Temporal lobe (tissue), 2 donors: ENCODE measurements around a stretch of chr17.

GRCh38 chr17:39282545-39283059 is 56.9 kb upstream of the STAC2 start:
- RAMPAGE, long total RNA: no peak

DNA sequence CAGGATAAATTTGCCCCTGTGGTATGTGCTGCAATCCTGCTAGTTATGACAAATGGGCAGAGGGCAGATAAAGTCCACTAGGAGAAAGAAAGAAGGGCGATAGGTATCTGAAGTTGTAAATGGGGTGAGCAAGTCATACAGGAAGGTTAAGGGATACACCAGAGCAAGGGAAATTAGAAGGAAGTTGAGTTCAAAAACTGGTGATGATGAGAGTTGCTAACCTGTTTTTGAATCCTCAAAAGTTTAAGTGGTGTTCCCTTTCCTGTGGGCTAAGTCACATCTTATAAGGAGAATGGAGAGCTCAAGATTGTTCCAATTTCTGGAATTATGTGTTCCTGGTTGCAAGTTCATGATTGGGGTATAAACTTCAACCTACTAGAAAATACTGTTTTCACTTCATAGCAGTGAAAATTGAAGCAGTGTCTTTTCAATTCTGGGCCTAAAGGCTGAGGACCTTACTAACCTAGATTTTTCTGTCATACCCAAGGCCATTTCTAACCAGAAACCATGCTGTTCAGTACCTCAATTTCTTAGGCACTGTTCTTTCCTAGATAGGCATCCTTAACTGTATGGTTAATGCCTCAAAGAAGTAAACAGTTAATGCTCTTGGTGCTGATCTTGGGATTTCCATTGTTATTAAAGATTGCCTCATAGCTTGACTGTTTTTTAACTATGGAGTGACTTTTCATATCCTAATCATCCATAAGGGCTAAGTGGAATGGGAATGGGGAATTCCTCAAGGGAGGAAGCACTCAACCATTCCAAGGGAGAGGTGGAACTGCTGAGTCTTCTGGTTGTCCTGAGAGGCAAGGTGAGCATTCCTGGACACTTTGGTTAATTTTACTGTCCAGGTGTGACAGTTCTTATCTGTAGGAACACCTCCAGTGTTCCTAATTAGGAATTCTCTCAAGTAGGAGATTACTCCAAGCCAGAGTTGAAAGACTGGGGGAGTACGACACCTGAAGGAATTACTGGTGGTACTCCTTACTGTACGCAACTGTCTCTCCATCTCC is 72.2 kb downstream of the NEUROD2 start:
- RAMPAGE, long total RNA: no peak

- RAMPAGE, long total RNA: no peak
Observed at GRCh38 chr17:39544481-39544868, 63.2 kb downstream of the NEUROD2 start.

- RAMPAGE, long total RNA: no peak
Observed at GRCh38 chr17:39672900-39673363, 4.7 kb downstream of the PNMT start.

GRCh38 chr17:39677472-39678130 is 9.3 kb downstream of the PNMT start:
- RAMPAGE, long total RNA: no peak

DNA sequence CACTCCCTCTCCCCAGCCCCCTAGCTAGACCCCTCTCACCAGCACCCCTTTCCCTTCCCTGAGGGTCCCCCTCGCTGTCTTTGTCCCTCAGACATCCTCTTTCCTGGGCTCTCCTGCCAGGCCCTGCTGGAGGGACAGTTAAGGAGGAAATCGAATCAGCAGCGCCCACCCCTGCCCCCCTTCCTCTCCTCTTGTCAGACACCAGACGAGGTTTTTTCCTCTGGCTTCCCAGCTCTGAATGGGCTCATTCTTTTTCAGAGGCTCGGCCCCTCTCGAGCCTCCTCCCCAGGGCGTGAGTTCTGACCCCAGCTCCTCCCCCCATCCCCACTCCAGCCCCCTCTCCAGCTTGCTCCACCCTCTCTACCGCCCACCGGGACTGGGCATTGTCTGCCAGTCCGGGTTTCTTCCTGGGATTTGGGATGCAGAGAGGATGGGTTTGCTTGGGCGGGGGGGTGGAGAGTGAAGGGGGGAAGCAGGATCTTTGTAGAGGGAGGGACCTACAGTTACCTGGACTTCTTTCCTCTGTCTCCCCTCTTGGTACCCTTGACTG is 3.8 kb upstream of the ERBB2 start:
- RAMPAGE, long total RNA: no peak

GRCh38 chr17:39725601-39726157 is 4.7 kb downstream of the MIEN1 start:
- RAMPAGE, long total RNA: no peak

DNA sequence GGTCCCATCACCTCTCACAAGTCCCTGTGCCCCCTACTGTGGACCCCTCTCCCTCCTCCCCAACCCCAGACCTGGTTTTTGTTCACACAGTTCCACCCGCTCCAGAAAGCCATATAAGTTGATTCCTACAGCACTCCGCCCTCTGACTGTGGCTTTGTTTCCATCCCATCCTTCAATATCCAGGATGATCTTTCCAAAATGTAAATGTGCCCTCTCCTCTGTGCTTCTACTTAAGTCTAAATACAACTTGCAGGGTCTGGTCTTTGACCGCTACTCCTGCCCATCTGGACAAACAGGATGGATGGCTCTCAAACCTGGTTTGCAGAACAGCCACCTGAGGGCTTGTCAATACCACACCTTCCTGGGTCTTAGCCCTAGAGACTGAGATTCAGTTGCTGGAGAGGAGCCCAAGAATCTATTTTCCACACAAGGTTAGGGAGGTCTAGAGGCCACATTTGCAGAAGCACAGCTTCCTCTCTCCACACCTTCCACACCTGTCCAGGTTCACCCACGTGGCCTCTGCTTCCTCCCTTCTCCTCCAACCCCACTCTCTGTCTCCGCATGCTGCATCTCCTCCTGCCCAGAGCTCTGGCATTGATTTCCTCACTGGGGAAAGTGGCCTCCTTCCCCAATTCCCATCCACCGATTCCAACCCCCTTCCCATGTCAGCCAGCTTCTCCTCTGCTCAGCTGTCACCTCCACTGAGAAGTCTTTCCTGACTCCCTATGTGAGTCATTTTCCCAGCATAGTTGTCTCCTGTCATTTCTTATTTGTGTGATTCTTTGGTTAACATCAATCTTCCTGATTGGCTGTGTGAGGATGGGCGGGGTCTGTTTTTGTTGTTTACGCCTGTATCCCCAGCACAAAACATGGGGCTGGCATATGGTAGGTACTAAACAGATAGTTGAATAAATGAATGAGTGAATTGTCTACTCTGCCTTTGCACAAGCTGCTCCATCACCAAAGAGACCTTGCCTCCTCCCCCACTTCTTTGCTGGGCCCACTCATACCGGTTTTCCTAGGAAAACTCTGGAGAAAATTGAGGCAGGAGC is 1.7 kb upstream of the GRB7 start:
- RAMPAGE, long total RNA: no peak

- RAMPAGE, long total RNA: no peak
Observed at GRCh38 chr17:39739036-39739879, 1.5 kb downstream of the GRB7 start.

DNA sequence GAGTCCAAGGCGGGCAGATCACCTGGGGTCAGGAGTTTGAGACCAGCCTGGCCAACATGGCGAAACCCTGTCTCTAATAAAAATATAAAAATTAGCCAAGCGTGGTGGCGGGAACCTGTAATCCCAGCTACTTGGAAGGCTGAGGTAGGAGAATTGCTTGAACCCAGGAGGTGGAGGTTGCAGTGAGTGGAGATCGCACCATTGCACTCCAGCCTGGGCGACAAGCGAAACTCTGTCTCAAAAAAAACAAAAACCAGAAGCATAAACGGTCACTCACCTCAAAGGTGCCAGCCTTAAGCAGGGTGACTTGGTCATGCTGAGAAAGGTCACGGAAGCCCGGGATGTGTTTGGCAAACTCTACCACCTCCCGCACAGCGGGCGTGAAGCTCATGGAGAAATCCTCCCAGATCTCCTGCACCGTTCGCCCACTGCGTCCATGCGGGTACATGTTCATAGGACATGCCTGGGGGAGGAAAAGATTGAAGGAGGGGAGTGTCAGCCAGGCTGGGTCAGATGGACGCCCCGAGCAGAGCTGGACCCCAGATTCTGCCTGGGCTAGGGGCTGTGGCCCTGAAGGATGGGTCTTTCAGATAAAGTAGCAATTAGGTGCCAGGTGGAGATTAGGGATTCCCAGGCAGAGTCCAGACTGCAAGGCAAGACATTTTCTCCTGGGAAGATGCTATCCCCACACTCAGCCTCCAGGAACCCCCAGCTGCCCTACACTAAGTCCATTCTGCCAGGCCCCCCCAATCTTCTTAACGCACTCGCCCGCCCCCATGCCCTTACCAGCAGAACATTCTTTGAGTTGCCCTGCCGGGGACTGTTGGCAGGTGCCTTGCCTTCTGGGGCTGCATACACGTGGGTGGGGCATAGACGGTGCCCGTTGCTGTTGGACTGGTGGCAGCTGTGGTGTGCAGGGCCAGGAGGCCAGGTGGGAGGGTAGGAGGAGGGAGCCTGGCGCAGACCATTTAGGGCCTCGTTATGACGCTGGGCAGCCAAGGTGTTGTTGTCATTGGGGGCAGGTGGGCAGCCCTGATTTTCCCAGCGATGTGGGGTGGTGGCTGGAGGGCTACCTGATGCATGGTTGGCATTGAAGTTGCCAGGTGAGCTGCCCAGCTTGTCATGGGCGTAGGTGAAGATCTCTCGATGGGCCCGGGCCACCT is 5.3 kb downstream of the NR1D1 start:
- RAMPAGE, long total RNA: no peak

DNA sequence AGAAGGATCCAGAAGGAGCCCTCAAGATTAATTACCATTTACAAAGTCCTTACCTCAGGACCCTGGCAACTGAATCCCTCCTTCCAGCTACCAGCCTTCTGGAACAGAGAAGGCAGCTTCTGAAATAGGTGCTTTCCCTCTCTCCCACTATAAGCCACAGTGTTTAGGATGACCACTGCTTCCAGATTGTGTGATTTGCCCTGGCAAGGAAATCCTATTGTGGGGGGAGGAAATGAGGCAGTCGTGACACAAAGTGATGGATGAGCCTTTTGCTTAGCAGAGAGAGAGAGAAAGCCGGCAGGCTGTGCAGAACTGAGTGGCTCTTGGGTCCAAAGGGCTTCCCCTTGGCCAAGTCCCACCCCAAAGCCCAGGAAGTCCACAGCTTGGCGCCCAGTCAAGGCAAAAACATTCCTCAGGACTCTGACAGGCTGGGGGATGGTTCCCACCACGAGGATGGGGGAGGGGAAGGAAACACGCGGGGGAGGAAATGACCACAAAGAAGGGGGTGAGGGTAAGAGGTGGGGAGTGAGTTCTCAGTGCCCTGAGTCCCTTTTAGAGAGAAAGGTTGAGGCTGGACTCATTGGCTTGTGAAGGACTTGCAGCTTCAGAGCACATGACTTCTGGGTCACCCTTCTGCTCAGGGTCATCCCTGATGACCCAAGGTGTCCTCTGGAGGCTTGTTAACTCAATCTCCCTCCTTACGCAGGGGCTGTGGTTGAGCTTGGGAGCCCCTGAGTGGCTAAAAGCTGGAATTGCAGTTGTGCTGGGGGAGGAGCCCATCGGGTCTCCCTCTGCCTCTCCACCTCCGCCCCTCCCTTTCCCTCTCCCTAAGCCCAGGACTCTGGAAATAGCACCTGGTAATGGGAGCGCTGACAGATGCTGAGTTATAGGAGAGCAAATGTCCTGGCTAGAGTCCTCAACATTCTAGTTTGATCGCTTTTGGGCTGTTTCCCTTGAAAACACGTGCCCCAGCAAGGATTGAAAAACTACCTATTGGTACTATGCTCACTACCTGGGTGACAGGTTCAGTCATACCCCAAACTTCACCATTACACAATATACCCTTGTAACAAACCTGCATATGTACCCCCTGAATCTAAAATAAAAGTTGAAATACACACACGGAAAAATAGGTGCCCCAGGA is 10.3 kb upstream of the MSL1 start:
- RAMPAGE, long total RNA: no peak

DNA sequence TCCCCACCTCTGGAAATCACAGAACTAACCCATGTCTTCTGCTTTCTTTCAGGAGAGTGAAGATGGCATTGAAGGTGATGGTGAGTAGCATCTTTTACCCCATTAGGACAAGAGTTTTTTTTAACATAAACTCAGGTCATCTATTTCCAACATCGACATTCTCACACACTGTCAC is 705 bp downstream of the CASC3 start:
- RAMPAGE, long total RNA: no peak

- RAMPAGE, long total RNA: no peak
Observed at GRCh38 chr17:40180598-40181088, 3.4 kb downstream of the RAPGEFL1 start.

DNA sequence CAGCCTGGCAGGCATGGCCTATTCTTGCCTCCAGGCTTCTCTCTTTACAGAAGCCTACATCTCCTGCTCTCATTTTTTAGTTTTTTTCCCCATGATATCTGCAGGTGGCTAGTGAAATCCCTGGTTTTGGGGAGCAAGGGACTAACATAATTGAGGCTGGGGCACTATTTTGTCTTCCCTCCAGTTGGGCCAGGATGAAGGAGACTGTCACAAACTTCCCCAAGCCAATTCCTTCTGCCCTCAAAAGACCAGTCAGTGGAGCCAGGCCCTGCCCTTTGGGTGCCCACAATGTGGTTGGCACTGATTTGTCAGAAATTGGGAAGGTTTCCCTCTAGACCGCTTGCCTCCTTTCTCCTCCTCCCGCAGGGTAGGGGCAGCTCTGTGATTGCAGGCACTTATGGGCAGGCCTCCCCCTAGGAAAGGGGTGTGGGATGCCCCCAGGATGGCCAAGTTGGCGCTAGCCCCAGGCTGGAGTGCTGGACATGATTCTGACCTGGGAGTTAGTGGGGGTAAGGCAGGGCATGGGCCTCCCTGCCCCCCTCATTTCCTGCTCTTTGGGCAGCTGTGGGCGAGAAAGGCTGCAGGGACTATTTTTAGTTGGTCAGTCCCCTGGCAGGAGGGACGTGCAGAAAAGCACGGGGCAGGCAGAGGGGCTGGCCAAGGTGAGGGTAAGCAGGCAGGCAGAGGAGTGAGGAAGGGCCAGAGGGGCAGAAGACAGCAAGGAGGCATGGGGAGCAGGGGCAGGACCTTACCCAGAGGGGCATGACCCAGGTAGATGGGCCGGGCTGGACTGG is 3.1 kb downstream of the RARA start:
- RAMPAGE, long total RNA: no peak

GRCh38 chr17:40346031-40346614 is 18.4 kb downstream of the GJD3 start:
- RAMPAGE, long total RNA: no peak

- RAMPAGE, long total RNA: no peak
Observed at GRCh38 chr17:40450061-40450693, 6.9 kb downstream of the IGFBP4 start.

GRCh38 chr17:40464240-40464591 is 21.0 kb downstream of the IGFBP4 start:
- RAMPAGE, long total RNA: no peak

DNA sequence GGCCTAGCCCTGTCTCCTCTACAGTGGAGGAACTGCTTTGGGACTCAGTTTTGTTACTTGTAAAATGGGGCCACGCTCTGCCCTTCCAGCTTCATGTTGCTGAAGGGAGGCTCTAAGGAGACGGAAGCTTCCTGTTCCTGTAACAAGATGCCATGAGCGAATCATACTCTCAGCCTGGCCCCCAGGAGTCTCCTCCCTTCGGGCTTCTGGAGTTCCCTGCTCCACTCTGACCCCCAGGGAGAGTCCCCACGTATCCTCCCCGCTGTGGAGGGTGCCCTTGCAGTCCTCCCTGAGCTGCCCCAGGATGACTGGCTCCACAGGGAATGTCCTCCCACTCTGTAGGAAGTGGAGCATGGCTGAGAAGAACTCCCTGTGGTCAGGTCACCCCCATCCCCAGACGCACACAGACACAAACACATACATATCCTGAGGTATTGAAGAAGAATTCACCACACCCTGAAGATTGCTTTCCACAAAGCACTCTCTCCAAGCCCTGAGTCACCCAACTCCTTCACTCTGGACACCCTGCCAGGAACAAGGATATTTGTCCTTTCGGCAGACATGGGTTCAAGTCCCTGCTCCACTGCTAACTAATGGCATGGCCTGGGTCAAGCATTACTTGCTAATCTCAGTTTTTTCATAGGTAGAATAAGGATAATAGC is 20.1 kb upstream of the TNS4 start:
- RAMPAGE, long total RNA: no peak

- RAMPAGE, long total RNA: no peak
Observed at GRCh38 chr17:40526552-40527027, 25.2 kb upstream of the TNS4 start.

GRCh38 chr17:40532295-40533078 is 31.1 kb upstream of the TNS4 start:
- RAMPAGE, long total RNA: no peak